Spinal cord (tissue), 3 donors: ENCODE results near the gene HIC1.

- PRO-cap: no peak
- RAMPAGE, long total RNA: no peak
These were observed 2.6 kb downstream of the SERPINF1 start for GRCh38 chr17:1764203-1765062.

- PRO-cap: no peak
- RAMPAGE, long total RNA: no peak
These were observed 19.0 kb downstream of the SMYD4 start for GRCh38 chr17:1810647-1811147.

DNA sequence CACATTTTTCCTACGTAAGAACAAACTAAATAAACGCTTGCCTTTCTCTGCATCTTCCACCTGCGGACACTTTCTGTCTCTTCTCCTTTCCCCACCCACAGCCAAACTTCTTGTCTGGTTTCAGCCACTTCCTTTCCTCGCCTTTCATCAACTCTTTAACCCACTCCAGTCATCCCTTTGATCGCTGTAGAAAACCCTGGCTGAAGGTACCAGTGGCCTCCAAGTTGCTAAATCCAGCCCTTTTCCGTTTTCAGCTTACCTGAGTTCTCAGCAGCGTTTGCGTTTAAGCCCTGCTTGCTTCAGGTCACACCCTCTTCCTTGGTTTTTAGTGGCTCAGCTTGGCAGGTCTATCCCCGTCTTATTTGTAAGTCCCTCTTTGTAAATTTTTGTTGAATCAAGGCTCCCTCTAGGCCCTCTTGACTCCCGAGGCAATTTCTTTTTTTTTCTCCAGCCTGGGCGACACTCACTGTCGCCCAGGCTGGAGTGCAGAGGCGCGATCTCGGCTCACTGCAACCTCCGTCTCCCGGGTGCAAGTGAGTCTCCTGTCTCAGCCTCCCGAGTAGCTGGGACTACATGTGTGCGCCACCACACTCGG is 626 bp downstream of the RPA1 start:
- PRO-cap: no peak
- RAMPAGE, long total RNA: no peak

- PRO-cap: no peak
- RAMPAGE, long total RNA: no peak
These were observed 43.5 kb downstream of the RPA1 start for GRCh38 chr17:1873200-1873882.

GRCh38 chr17:1977460-1977955 is 47.6 kb downstream of the RTN4RL1 start:
- PRO-cap: no peak
- RAMPAGE, long total RNA: no peak

GRCh38 chr17:2030467-2031057 is 609 bp downstream of the DPH1 start:
- PRO-cap: no peak
- RAMPAGE, long total RNA: no peak

- PRO-cap: unidirectional peak, plus-strand start at chr17:2055103
- RAMPAGE, long total RNA: no peak
These were observed at the start of gene HIC1 for GRCh38 chr17:2054362-2055276. TSS of gene HIC1 (plus strand) at chr17:2055103.

GRCh38 chr17:2058284-2059802 is 3.9 kb downstream of the HIC1 start:
- PRO-cap: no peak
- RAMPAGE, long total RNA: no peak

DNA sequence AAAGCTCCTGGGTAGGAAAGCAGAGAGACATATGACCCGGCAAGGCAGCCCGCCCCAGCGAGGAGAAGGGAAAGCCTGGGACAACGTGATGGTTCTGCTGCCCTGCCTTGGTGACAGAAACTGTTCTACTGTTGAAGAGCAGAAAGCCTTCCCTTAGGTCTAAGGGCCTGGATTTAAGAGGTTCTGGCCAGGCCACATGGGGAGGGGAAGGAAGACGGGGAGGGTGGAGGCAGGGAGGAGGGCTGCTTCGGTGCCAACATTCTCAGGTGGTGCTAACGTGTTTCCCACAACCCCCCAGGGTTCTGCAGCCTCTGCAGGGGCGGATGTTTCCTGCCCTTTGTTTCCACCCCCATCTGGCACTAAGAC is 12.5 kb downstream of the HIC1 start:
- PRO-cap: no peak
- RAMPAGE, long total RNA: no peak

DNA sequence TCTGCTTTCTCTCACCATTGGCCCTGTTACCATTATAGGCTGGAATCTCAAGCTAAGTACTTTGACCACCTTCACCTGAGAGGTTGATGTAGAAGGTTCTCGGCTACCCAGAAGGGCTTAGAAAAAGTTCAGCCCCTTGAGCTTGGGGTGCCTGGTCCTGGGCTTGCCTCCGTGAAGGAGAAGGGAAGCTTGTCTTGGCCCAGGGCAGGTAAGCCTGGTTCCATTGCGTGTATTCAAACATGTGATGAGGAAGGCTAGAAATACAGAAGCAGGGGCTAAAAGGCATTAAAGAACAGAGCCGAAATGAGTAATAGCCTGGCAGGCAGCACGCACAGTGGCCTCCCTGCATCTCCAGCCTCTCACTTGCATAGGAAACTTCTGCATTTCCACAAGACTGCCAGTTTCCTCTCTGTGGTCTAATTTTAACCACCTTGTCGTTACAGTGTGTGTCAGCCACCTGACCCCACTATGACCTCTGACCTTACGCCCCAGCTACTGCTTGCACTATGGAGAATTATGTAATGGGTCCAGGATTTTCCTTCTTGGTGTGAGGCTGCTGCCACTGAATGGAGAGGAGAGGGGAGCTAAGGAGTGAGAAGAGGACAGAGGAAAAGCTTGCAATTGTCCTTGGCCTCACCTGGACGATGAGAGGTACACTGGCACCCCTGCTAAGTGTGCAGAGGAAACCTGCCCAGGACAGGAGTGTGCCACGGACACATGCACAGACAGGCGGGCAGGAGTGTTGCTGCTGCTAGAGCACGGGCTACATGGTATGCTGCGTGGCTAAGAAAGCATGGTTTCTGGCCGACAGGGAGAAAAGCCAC is 32.8 kb downstream of the HIC1 start:
- PRO-cap: no peak
- RAMPAGE, long total RNA: no peak

DNA sequence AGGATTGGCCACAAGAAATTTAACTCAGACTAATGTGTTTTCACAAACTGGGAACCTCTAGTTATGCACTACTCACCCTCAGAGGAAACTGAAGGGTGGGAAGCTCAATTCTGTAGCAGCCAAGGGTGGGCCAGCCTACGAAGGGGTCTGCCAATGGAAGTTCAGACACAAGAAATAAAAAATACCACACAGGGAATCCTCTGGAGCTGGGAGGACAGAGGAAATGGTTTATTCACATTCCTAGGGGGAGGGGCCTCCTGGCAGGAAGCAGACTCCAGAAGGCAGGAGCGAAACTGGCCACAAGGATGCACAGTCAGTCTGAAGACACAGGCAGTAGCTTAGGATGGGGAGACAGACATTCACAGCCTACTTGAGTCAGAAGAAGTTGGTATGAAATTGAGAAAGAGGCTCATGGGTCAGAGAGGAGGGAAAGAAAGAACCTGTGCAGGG is 36.2 kb downstream of the HIC1 start:
- PRO-cap: no peak
- RAMPAGE, long total RNA: no peak

DNA sequence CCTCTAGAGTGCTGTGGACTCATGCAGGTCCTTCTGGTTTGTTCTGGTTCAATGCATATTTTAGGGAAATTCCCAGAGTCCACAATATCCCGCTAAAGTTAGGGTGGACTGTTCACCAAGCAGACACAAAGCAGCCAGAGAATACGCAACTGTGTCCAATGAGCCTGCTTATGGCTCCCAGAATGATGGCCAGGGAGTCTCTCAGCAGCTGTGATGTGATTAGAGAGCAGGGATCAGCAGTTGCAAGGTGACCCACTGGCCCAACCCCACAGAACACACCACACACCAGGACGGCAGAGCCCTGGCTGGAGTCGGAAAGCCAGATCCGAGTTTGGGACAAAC is 121.5 kb downstream of the HIC1 start:
- PRO-cap: no peak
- RAMPAGE, long total RNA: no peak

DNA sequence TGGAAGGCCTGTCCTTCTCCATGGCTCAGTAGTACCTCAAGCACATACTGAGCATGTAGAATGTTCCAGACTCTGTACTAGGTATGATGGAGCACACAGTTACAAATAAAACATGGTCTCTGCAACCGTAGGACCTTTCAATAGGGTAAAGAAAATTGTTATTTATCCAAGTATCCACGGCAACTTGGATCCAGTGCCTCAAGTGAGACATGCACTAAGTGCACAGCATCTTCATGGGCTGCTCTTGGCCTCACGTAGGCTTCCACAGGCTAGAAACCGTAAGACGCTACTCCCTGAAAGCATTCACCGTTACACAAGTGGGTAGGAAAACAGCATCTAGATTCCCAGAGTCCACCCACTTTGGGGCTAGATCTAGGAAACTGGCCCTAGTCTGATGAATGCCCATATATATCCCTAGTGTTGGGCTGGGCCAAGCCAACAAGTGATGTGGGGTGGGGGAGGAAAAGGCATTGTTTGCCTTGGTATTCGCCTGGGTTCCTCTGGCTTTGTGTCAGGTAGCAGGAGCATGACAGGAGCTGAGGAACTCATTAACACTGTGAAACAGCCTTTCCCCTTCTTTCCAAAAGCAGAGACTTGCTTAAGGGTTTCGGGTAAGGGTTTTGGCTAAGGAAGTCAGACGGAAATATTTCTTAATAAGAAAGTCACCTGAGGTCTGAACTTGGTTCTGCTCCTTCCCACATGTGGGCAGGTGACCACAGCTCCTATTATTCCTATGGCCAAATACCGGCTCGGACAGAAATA is 112.4 kb downstream of the SMG6 start:
- PRO-cap: no peak
- RAMPAGE, long total RNA: no peak

GRCh38 chr17:2240626-2241189 is 62.9 kb downstream of the SMG6 start:
- PRO-cap: no peak
- RAMPAGE, long total RNA: no peak

DNA sequence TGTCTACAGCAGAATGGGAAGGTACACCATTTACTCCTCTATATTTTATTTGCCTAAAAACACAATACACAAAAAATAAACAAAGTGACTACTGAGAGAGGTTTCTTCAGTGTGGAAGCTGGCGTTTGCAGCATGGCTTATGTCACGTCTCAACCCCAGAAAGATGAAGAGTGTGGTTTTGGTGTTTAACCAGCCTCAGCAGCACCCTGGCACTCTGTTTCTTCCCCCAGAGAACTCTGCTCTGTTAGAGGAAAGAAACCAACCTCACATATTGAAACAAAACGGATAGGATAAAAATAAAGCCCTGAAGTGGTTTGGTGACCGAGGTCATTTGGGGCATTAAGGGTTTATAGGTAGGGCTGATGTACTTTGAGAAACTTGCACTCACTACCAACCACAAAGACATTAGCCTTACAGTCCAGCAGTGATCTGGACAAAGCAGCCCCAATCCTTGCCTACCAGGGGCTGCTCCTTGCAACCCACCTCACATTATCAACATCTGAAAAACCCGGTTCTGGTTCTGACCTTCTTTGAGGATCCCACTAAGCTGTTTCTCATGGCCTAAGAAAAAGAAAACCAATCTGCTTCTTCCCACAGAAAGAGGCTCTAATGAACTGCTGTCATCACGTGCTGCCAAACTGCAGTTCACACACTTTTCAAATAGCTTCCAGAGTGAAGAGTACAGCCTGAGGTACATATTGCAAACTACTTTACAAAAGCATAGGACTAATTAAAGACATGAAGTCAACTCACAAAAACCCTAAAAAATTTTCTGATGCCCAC is 37.0 kb downstream of the SMG6 start:
- PRO-cap: no peak
- RAMPAGE, long total RNA: no peak

DNA sequence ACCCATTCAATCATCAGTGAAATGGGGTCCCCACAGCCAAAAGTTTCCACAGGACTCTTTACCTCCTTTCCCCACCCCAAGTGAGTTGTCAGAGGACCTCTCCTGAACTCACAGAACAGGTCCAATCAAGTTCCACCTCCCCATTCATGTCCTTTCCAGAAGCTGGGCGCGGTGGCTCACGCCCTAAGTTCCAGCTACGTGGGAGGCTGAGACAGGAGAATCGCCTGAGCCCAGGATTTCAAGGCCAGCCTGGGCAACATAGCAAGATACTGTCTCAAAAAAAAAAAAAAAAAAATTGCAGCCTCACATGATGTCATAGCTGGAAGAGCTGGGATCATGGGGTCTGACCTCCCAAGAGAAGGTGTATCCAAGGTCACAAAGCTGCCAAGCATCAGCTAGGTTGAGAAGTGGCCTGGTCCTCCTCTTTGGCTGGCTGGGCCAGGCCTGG is 5.4 kb upstream of the MNT start:
- PRO-cap: no peak
- RAMPAGE, long total RNA: no peak

- PRO-cap: no peak
- RAMPAGE, long total RNA: no peak
These were observed 34.4 kb upstream of the MNT start for GRCh38 chr17:2435138-2435764.

GRCh38 chr17:2453227-2453636 is 52.4 kb upstream of the MNT start:
- PRO-cap: no peak
- RAMPAGE, long total RNA: no peak

GRCh38 chr17:2595014-2595497 is 1.6 kb downstream of the PAFAH1B1 start:
- PRO-cap: no peak
- RAMPAGE, long total RNA: no peak

- PRO-cap: no peak
- RAMPAGE, long total RNA: no peak
These were observed 22.3 kb downstream of the CLUH start for GRCh38 chr17:2688846-2690017.